Subcutaneous preadipocyte (primary cell): ENCODE results near the genes POLDIP3 and BIK.

- CAGE, long polyA plus RNA, result no peak
Observed at GRCh38 chr22:42443904-42445131, 12.1 kb upstream of the NFAM1 start.

DNA sequence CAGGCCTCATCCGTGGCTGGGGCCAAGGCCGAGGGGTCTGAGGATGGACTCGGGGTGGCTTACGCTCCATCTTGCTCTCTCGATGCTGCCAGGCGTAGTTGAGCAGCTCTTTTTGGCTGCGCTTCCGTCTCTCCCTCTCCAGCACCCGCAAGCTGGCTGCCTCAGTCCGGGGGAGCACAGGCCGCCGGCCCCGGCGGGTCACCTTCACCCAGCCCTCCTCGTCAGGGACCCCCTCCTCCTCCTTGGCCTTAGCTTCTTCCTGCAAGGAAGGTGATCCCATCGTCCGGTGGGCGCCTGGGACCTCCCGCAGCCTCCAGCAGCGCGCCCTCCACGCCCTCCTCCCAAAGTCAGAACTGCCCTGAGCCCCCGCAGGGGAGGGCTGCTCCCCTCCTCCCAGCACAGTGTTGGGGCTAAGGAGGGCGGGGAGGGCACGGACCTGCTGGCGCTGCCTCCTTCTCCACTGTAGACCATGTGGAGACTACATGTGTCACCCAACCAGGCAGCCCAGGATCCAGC, 22.2 kb downstream of the SERHL2 start:
- CAGE, long polyA plus RNA, result no peak

GRCh38 chr22:42576686-42577336, 23.1 kb downstream of the SERHL2 start:
- CAGE, long polyA plus RNA, result no peak

DNA sequence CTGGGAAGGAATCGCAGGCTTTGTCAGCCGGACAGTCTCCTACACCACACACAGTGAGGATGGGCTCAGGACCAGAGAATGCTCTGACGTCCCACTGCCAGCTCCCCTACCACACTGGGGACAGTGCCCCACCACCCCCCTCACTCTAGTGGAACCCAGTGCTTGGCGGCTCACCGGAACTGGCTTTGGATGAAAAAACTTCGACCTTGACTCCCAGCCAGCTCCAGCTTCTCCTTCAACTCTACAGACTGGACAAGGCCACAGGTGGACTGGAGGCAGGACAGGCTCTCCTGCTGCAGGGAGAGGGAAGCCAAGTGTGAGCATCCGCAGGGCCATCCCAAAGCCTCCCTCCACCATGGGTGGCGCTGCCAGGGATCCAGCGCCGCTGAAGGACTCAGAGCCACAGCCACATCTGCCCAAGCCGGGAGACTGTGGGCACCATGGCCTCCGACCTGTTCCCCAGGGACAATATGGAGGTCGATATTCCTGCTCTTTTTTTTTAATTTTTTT, 24.0 kb downstream of the SERHL2 start:
- CAGE, long polyA plus RNA, result no peak

DNA sequence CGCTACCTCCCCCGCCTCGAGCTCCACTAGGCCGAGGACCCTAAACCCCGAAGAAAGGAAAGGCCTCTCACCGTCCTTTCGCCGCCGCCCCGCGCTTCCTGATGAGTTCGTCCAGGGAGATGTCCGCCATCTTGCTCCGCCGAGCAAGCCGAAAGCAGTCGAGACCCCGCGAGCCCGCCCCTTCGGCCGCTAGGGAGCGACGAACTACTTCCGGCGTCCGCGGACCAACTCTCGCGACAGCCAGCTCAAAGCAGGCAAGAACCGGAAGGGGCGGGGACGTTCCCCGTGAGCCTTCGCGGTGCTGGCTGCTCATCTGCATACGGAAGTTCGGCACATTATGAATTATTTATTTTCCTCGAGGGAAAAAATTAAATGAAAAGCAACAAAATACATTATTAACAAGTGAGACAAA, at the start of gene POLDIP3:
TSS of gene POLDIP3 (minus strand) at position 156 of the 412 bp plus-strand sequence.
- CAGE, long polyA plus RNA, result no peak

DNA sequence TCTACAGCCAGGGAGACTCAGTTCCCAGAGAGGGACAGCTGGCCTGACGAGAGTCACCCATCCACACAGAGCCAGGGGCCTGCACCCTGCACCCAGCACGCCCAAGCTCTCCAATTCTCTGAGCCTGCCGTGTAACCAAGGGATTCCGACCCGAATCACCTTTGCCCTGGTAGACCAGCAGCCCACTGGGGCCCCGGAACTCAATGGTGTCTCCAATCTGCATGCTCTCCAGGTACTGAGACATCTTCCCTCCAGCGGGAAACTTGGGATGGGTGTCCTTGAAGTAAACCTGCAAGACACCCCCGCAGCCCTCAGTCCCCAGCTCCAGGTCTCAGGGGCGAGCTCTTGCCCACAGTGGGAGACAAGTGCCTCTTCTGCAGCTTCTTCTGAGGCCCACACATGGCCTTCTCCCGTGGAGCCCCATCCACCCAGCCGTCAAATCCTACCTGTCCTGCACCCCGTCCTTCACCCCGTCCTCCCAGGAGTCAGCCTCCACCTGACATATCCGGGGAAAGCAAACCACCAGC, 12.3 kb downstream of the ATP5MGL start:
- CAGE, long polyA plus RNA, result no peak

- CAGE, long polyA plus RNA, result no peak
Observed at GRCh38 chr22:42643803-42644254, 3.4 kb upstream of the ATP5MGL start.

DNA sequence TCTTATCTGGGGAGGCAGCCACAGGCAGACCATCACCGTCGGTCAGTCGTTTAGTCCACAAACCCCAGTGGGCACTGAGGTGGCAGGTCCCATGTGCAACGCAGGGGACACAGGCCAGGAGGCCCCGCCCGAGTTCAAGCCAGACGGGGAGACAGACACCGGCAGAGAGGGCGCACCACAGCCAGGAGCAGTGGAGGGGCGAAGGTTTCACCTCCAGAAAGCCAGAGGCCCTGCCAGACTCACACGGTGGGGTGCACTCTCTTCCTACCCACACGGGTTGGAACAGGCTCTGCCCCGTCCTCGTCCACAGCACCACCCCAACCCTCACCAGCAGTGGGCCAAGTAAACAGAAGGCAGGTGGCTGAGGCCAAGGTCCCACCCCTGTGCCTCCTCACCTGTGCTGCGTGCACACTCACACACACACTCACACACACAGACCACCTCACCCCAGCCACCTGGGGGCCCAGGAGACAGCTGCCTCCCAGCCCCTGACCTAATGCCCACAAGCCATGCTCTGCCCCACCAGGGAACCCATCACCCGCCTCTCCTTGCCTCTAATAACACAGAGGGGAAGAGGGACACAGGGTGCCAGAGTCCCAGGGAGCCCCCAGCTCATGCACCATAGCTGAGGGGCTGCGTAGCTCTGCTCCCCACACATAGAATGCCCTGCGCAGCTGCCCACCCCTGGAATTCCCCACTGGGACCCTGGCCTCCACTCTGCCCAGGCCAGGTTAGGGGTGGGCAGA, 3.2 kb downstream of the CYB5R3 start:
- CAGE, long polyA plus RNA, result no peak

DNA sequence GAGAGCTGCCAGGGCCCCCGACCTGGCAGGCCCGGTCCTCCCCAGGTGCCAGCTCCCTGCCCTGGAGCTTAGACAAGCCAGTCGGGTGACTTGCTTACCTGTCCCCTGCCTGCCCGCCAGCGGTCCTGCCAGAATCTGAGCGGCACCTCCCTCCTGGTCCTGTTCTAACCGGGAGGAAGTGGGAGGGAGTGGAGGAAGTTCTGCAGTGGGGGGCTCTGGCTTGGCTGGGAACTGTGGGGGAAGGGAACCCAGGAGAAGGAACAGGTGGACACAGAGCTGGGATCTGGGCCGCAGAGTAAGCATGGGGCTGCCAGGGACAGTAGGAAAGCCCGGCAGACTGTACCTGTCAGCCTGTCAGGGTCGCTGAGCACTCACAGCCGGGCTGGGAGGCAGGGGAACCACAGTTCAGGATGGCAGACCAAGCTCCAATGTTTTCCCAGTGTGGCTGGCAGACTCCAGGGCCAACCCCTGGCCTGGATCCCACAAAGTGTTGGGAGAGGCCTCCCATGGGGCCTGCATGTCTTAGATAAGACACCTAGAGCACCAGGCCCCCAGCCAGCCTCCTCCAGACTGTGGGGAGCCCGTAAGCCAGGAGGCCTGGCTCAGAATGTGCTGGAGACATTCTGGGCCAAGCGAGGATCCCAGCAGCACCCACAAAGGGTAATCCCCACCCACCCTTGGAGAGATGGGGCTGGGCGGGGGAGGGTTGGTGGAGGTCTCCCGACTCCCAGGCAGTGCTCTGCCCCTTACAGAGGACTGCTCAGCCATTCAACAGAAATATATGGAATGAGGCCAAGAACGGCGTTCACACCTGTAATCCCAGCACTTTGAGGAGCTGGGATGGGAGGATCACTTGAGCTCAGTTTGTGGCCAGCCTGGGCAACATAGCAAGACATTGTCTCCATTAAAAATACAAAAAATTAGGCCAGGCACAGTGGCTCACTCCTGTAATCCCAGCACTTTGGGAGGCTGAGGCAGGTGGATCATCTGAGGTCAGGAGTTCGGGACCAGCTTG, 2.3 kb downstream of the CYB5R3 start:
- CAGE, long polyA plus RNA, result no peak

GRCh38 chr22:42718605-42719544, 1.8 kb downstream of the A4GALT start:
- CAGE, long polyA plus RNA, result no peak

DNA sequence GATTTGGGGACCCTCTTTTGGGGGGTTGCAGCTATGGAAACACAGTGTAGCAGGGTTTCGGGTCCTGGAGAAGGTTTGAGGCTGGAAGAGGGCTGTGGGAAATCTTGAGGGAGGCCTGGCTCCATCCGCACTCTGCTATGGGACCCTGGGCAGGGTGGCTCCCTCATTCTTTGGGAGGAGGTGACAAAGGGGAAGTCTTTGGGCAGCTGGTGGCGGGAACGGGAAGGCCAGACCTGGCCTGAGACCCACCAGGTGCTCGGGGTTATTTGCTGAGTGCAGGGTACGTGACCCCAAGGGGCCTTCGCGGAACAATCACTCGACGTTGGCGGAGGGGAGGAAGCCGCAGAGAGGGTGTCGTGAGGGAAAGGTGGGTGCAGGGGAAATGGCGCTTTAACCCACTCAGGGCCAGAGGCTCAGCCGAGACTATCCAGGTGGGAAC, 1.1 kb downstream of the A4GALT start:
- CAGE, long polyA plus RNA, result no peak

DNA sequence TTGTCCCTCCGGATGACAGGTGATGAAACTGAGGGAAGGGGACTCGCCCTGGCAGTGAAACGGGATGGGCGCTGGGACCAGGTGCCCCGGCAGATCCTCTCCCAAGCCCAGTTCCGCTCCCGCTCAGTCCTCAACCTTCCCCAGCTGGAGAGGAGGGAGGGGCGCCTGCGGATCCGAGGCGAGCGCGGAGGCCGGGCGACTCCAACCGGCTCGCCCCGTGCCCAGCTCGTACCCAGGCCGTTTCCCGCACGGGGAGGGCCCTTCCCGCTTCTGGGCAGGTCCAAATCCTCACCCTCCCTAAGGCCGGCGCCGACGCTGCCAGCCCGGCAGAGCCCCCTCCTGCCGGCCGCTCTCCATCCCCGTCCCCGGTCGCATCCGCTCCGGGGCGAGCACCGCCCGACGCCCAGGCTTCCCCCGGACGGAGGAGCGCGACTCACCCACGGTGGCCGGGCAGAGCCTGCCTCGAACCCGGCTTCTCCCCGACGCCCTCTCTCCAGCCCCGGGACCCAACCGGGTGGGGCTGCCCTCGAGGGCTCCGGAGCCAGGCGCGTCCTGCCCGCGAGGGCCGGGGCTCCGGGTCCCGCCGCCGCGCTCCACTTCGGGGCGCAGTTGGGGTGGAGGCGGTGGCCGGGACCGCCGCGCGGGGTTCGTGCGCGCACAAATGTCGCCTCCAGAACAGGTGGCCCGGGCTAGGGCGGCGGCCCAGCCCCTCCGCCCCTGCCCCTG, 523 bp downstream of the A4GALT start:
- CAGE, long polyA plus RNA, result no peak

DNA sequence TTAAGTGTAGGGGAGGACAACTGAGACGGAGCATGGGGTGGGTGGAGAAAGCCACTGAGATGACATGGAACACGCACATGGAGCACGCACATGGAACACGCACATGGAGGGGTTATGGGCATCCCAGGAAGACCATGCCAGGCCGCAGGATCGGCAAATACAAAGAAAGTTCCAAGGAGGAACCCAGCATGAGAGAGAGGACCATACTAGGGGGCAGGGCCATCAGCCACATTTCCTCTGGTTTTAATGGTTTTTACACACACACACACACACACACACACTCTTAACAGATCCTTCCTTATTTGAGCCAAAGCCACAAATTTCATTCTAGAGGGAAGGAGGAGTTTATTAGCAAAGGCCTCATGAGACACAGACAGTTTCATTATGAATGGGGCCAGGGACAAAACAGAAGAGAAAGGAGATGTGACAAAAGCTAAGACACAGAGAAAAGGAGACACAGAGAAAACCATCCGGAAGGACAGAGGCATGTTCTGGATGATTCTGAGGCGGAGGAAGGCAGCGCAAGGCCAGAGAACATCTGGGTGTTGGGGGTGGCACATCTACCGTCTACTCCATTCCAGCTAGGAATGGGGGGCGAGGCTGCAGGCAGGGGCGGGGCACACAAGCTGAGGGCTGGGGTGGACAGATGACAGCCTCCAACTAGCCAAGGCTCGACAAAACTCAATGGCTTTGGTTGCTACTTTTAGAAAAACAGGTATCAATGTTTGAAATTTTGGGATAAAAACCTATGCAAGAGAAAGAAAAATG, 32.2 kb upstream of the ARFGAP3 start:
- CAGE, long polyA plus RNA, result no peak

- CAGE, long polyA plus RNA, result no peak
Observed at GRCh38 chr22:42962435-42963080, 52.4 kb downstream of the PACSIN2 start.

- CAGE, long polyA plus RNA, result no peak
Observed at GRCh38 chr22:42990082-42990446, 24.9 kb downstream of the PACSIN2 start.

- CAGE, long polyA plus RNA, result no peak
Observed at GRCh38 chr22:43013667-43014006, 1.3 kb downstream of the PACSIN2 start.

DNA sequence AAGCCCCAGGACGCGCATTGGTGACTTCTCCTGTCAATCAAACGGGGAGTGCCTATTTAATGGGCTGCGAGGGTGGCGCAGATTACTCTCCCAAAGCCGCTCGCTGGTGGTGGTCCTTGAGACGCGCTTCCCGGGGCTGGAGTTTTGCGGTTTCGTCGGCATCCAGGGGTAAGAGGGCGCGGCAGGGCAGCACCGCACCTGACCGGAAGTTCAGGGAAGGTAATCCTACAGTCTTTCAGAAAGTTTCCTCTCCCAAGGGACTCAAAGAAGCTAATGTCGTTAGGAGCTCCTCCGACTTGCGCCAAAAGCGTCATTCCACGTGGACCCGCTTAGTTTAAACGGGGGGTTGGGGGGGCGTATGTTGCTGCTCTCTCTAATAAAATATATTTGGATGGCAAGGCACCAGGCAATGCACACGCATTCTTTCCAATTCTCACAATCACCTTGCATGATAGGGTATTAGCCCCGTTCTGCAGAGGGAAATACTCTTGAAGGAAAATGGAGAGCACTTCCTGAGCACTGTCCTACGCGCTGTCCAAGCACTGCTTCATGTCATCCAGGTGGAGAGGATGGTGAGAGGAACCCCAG, 445 bp upstream of the PACSIN2 start:
- CAGE, long polyA plus RNA, result no peak

DNA sequence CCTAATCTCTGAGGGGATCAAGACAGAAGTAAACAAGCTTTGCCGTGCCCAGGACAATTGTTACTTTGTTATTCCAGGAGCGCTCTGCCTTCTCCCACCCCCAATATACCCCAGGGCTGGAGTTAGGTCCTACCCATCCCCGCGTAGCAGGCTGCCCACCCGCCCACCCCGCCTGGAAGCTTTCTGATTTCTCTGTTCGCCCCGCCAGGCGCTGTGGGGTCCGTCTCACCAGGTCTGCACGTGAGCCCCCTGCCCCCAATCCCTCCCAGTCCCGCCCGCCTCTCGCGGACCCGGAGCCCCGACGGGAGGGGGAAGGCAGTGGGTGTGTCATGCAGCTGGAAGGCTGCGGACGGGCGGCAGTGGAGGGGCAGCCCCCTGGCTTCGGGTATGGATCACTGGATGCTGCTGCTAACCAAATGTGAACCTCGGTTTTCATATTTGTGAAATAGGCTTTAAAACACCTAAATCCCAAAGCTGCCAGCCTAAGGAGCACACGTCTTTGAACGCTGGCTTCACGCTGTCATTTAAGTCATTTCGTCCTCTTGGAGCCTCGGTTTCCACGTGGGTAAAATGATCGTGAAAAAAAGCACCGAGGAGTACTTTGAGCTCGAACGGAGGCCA, 634 bp upstream of the BIK start:
- CAGE, long polyA plus RNA, result no peak

DNA sequence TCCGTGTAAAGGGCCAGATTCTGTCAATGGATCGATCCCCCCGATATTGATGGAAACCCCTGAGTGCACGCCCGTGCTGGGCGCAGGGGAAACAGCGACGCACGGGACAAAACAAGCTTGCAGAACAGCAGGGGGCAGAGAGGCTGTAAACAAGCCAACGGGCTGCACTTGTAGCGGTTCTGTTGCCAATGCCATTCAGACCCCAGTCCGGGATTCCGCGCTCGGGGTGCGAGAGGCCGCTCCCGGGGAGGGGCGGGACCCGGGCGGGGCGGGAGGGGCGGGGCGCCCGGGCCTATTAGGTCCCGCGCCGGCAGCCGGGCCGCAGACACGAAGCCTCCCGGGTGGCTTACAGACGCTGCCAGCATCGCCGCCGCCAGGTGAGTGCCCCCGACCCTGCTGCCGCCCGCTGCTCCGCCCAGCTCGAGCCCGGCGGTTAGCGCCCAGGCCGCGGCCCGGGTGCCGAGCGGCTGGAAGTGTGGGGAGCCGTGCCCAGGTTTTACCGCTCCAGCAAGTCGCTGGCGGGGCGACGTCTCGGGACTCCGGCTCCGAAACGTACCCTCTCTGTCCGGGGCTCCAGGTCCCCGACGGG, at the start of gene BIK:
TSS of gene BIK (plus strand) at position 324 of the 589 bp plus-strand sequence.
- CAGE, long polyA plus RNA, result no peak

- CAGE, long polyA plus RNA, result no peak
Observed at GRCh38 chr22:43260364-43260775, 73.4 kb upstream of the TTLL12 start.